H1 (cell line): ENCODE measurements around a stretch of chr17.

DNA sequence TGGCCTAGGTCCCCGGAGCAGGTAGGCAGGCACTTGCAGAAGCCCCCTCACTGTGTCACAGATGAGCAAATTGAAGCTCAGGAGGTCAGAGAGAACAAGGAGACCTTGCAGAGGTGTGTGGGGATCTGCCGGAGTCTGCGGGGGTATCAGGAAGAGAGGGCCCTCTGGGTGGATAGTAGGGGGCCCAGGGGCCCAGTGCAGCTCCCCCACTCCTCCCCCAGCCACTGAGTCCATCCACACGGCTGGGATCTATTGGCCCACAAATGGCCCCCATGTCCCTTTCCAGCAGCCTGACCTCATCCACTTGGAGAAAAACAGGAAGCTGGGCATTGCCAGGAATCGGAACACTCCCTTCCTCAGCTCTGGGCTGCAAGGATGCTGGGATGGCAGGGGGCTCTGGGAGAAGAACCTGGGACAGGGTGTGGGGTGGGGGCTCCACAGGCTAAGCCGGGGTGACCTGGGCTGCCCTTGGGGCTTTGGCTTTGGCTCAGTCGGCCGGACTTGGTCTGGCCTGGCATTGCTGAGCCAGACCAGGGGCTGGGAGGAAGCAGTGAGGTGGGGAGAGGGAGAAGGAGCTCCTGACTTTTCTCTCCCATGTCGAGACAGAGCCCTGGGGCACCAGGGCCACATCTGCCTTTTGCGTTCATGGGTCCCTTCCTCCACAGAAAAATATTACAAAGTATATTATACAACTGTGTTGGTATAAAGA lies 21.5 kb upstream of the MAP3K14 start:
- RRBS, result 77% methylated on average over 4 of the region's 10 CpGs
CAGE:
- cytosol, long polyA plus RNA, result no peak
- long polyA plus RNA, result no peak
- nucleus, long polyA plus RNA, result no peak

- RRBS, result no CpG with 5 or more reads among the region's 5 CpGs
CAGE:
- cytosol, long polyA plus RNA, result no peak
- long polyA plus RNA, result no peak
- nucleus, long polyA plus RNA, result no peak
These were observed 8.4 kb downstream of the ARHGAP27 start for GRCh38 chr17:45424274-45424664.

- RRBS, result no CpG with 5 or more reads among the region's 5 CpGs
CAGE:
- cytosol, long polyA plus RNA, result no peak
- long polyA plus RNA, result no peak
- nucleus, long polyA plus RNA, result no peak
These were observed 42.2 kb downstream of the MAPT start for GRCh38 chr17:45936480-45937004.

DNA sequence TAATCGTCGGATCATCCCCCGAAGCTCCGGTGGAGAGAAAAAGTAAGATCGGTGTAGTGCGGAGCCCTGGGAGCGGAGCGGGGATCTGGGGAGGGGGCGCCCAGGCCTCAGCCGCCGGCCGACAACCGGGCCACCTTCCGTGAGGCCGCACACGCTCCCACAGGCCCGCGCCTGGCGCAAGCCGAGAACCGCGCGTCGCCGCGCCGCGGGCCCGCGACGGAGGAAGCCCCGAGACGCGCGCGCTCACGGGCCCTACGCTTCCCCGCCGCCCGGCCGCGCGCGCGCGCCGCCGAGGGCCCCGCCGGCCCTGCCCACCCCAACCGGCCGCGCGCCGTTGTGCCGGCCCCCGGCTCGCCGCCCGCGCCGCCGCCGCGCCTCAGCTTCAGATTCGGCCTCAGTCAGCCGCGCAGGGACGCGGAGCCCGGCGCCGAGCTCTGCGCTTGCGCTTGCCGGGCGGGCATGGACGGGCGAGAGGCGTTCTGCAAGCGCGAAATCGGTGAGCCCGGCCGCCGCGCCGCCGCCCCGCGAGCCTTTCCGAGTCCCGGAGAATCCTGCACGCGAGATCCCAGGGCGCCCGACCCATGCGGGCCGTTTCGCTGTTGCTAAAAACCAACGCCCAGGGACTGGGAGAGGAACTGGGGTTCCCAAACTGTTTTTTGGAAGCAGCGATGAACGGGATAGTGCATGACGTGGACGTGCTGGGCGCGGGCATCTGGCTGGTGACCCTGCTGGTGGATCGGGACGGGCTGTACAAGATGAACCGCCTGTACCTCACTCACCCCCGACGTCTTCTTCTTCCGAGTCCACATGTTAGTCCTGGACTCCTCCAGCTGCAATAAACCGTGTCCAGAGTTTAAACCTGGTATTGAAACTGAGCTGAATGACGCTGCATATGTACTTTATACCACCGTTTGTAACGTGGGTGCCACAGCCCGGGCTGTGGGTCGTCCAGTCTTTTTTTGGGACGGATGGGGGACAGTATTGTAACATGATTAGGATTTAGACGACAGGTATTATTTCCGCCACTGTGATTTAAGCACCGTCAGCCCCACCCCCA lies 27.9 kb upstream of the LRRC37A start:
- RRBS, result 1% methylated on average over 43 of the region's 124 CpGs
CAGE:
- cytosol, long polyA plus RNA, result no peak
- long polyA plus RNA, result no peak
- nucleus, long polyA plus RNA, result no peak

DNA sequence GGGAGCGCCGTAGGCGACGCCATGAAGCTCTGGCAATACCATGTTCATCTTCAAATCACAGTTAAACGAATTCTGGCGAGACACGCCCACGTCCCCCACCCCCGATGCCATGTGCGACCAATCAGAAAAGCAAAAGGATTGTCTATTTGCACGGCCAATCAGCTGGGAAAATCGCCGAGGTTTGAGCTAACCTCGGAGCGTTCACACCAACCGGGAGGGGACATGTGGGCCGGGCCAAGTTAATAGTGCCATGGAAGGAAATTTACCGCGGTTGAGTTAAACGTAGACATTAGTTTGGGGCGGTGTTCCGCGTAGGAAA lies 285 bp upstream of the ARL17A start:
- RRBS, result no CpG with 5 or more reads among the region's 23 CpGs
CAGE:
- cytosol, long polyA plus RNA, result no peak
- long polyA plus RNA, result no peak
- nucleus, long polyA plus RNA, result no peak

- RRBS, result no CpG with 5 or more reads among the region's 6 CpGs
CAGE:
- cytosol, long polyA plus RNA, result no peak
- long polyA plus RNA, result no peak
- nucleus, long polyA plus RNA, result no peak
These were observed 106.0 kb downstream of the WNT3 start for GRCh38 chr17:46712314-46713096.

DNA sequence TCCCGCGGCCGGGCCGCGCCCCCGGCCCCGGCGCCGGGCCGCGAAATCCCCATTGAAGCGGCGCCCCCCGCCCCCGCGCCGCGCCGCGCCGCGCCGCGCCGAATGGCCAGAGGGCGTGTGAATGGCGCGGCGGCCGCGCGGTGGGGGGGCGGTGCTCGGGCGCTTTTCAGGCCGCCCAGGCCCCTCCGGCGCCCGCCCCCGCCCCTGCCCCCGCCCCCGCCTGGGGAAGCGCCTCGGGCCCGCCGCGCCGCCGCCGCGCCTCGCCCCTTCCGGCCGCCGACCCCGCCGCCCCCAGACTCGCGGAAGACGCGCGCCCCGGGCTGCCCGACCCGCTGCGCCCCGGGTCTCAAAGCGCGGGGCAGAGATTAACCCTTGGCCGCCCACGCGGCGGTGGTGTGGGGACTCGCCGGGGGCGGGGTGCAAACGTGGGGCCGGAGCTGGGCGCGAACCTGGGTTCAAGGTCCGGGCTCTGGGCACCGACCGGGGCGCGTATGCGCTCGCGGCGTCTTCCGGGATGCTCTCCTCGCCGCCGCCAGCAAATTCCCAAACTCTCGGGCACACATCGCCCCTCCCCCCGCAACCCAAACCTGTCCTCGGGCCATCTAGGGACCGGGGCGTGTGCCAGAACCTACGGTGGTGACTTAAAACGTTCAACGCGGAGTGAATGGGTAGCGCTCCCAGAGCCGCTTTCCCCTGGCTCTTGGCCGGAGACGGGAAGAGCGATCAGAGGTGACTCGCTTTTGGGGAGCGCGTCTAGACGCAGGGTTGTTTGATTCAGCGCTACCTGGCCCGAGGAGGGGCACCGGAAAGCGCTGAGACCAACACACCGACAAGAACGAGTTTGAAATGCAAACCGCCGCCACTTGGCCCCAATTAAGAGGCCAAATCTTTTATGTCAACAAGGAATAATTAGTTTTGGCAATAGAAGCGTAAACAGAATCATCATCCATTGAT lies 46.5 kb downstream of the WNT3 start:
- RRBS, result 2% methylated on average over 40 of the region's 121 CpGs
CAGE:
- cytosol, long polyA plus RNA, result no peak
- long polyA plus RNA, result no peak
- nucleus, long polyA plus RNA, result no peak

GRCh38 chr17:46819120-46819953 lies 845 bp upstream of the WNT3 start:
- RRBS, result 2% methylated on average over 29 of the region's 52 CpGs
CAGE:
- cytosol, long polyA plus RNA, result no peak
- long polyA plus RNA, result no peak
- nucleus, long polyA plus RNA, result no peak

- RRBS, result no CpG with 5 or more reads among the region's 16 CpGs
CAGE:
- cytosol, long polyA plus RNA, result no peak
- long polyA plus RNA, result no peak
- nucleus, long polyA plus RNA, result no peak
These were observed 11.6 kb downstream of the WNT9B start for GRCh38 chr17:46862926-46863506.

DNA sequence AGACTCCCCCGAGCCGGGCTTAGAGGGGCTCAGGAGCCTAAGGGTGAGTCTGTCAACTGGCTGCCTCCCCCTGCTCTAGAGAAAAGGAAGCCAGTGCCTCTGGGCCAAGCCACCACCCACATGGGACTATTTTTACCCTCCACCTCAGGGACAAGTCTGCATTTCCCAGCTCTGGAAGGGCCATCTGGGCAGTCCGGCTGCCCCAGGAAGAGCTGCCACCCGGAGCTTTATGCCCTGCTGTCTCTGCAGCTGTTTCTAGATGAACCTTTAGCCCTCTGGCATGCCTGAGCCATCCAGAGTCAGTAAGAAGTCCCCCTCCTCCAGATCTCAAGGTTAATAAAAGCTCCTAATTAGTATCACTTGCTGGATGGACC lies 5.3 kb upstream of the RPRML start:
- RRBS, result no CpG with 5 or more reads among the region's 4 CpGs
CAGE:
- cytosol, long polyA plus RNA, result no peak
- long polyA plus RNA, result no peak
- nucleus, long polyA plus RNA, result no peak

GRCh38 chr17:47001256-47001517 lies 22.1 kb upstream of the RPRML start:
- RRBS, result no CpG with 5 or more reads among the region's 5 CpGs
CAGE:
- cytosol, long polyA plus RNA, result no peak
- long polyA plus RNA, result no peak
- nucleus, long polyA plus RNA, result no peak

DNA sequence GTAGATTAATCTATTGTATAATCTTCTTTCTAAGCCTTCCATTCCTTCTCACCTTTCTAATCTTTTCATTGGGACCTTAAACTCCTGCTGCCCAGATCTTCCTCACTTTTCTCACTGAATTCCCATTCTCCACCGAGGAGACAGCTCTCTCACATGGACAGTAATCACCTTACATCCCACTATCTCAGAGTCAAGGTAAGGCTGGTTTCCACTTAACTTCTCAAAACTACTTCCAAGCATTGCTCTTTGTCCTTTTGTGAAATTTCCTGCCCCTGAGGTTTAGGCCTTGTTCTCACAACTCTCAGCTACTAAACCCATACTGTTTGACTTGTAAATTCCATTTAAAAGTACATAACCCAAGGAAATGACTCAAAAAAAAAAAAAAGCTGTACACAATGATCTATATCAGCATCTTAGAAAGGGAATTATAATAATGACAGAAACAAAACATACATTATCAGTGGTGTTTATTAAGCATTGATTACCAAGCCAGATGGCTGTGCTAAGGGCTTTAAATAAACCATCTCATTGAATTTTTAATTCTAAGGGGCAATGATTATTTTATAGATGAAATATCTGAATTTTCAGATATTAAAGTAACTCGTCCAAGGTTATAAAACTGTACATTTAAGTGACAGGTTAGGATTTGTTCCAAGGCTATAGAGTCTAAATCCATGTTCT lies 8.7 kb downstream of the CDC27 start:
- RRBS, result no CpG with 5 or more reads among the region's 2 CpGs
CAGE:
- cytosol, long polyA plus RNA, result no peak
- long polyA plus RNA, result no peak
- nucleus, long polyA plus RNA, result no peak

GRCh38 chr17:47267197-47267943 lies 13.7 kb downstream of the ITGB3 start:
- RRBS, result no CpG with 5 or more reads among the region's 1 CpG
CAGE:
- cytosol, long polyA plus RNA, result no peak
- long polyA plus RNA, result no peak
- nucleus, long polyA plus RNA, result no peak

GRCh38 chr17:47275171-47276070 lies 21.8 kb downstream of the ITGB3 start:
- RRBS, result no CpG with 5 or more reads among the region's 15 CpGs
CAGE:
- cytosol, long polyA plus RNA, result no peak
- long polyA plus RNA, result no peak
- nucleus, long polyA plus RNA, result no peak

GRCh38 chr17:47294211-47294722 lies 29.5 kb upstream of the EFCAB13 start:
- RRBS, result no CpG with 5 or more reads among the region's 5 CpGs
CAGE:
- cytosol, long polyA plus RNA, result no peak
- long polyA plus RNA, result no peak
- nucleus, long polyA plus RNA, result no peak

DNA sequence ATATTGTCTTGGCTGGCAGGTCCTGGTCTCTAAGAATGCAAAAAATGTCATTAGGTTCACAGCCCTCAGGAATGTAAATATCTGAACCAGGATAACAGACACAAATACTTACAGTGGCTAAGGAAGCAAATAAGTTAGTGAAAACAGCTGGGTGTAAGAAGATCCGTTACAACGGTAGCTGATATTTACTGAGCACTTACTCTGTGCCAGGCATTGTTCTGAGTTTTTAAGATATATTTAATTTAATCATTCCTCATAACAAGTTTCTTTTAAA lies 18.1 kb upstream of the EFCAB13 start:
- RRBS, result no CpG with 5 or more reads among the region's 2 CpGs
CAGE:
- cytosol, long polyA plus RNA, result no peak
- long polyA plus RNA, result no peak
- nucleus, long polyA plus RNA, result no peak

GRCh38 chr17:47431265-47431906 lies 99.5 kb upstream of the NPEPPS start:
CAGE:
- cytosol, long polyA plus RNA, result no peak
- long polyA plus RNA, result no peak
- nucleus, long polyA plus RNA, result start-site peak on the minus strand at chr17:47431119-47432118, 15 reads

DNA sequence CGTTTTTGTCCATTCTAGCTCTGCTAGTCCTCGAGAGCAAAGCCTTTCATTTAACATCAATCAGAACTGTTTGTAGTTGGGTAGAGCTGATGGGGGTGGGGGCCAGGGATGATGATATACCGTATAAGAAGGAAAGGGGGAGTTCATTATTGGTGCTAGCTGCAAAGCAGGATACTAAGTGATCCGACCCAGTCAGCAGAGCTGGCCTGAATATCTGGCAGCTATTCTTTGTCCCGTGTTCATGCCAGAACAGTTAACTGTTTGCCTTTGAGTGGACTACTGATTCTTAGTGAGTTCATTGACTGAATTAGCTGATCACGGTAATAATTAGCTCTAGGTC lies 5.2 kb downstream of the KPNB1 start:
- RRBS, result no CpG with 5 or more reads among the region's 6 CpGs
CAGE:
- cytosol, long polyA plus RNA, result no peak
- long polyA plus RNA, result no peak
- nucleus, long polyA plus RNA, result no peak

DNA sequence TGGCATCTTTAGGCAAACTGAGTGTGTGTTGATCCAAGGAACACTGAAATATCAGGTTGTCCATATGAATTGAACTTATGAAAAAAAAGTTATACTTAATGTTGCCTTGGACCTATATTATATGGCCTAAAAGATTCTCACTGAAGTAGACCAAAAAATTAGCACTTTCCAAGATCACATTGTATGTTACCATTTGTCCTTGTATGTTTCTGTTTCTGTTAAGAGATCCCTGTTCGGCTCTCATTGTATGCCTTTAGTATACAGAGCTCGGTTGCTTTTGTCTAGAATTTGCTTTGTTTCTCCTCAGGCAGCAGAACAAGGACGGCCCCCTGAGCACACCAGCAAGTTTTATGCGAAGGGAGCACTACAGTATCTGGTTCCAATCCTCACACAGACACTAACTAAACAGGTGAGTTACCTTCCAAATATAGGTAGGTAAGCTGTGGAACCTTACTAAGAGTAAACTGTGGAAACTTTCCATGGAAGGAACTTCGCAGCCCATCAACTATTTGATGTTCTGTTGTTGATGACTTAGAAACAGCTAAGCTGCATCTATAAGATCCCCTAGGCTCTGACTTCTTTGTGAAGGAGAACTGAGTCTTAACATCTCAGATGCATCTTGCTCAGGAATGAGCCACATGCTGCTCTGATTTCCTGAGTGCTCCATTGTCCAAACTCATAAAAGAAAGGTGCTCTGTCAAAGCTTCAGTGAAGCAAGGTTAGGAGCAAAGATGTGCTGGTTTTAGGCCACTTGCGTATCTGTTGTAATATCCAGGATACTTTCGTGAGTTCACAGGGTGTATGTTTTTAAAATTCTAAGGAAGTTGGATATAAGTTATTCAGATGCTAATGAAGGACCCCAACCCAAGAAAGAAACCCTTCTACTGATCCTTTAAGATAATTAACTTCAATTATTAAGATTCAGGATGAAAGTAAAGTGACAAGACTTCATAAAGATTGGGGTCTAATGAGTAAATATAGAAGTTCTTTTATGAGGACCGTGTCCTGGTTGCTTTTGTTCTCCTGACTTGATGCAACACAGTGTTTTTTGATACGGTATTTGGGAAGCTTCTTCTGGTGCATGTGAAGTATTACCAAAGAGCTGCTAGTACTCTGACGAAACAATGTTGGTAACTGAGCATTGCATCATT lies 15.4 kb downstream of the KPNB1 start:
- RRBS, result no CpG with 5 or more reads among the region's 10 CpGs
CAGE:
- cytosol, long polyA plus RNA, result no peak
- long polyA plus RNA, result no peak
- nucleus, long polyA plus RNA, result no peak

- RRBS, result no CpG with 5 or more reads among the region's 3 CpGs
CAGE:
- cytosol, long polyA plus RNA, result no peak
- long polyA plus RNA, result no peak
- nucleus, long polyA plus RNA, result no peak
These were observed 21.3 kb upstream of the TBKBP1 start for GRCh38 chr17:47672669-47673115.